Liver (tissue), 9 donors: ENCODE measurements around the genes HOXA2 and HOXA13.

DNA sequence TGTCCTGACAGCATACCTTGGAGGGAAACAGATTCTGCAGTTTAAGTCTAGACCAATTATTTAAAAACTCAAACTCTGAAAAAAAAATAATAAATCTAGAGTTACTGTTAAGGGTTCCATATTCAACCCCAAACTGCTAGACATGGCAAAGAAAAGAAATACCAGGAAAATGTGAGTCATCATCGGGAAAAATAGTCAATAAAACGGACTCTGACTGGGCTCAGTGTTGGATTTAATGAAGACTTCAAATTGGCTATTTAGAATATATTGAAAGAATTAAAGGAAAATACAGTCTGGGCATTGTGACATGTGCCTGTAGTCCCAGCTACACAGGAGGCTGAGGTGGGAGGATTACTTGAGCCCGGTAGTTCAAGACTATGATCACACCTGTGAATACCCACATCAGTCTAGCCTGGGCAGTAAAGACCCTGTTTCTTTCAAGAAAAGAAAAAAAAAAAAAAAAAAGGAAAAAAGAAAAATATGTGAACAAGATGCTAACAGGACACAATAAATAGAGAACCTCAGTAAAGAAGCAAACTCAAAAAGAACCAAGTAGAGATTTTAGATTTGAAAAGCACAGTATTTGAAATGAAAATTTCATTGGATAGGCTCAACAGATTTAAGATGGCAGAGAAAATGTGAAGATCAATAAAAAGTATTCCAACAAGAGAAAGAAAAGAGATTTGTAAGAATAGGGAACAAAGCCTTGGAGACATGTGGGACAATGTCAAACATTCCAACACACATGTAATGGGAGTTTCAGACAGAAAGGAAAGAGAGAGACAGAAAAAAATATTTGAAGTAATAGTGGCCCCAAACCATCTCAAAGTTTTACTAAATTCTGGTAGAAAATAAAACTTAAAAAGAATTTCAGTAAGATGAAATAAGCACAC, 30.8 kb downstream of the PALS2 start:
- PRO-cap, 5 experiments, result no peak in any of the 5 experiments
- RAMPAGE, long total RNA, 2 experiments, result no peak in any of the 2 experiments
- RRBS, result no CpG with 5 or more reads among the region's 3 CpGs

GRCh38 chr7:24689132-24689677, 68.1 kb downstream of the GSDME start:
- PRO-cap, 5 experiments, result no peak in any of the 5 experiments
- RAMPAGE, long total RNA, 2 experiments, result no peak in any of the 2 experiments
- RRBS, result no CpG with 5 or more reads among the region's 3 CpGs

DNA sequence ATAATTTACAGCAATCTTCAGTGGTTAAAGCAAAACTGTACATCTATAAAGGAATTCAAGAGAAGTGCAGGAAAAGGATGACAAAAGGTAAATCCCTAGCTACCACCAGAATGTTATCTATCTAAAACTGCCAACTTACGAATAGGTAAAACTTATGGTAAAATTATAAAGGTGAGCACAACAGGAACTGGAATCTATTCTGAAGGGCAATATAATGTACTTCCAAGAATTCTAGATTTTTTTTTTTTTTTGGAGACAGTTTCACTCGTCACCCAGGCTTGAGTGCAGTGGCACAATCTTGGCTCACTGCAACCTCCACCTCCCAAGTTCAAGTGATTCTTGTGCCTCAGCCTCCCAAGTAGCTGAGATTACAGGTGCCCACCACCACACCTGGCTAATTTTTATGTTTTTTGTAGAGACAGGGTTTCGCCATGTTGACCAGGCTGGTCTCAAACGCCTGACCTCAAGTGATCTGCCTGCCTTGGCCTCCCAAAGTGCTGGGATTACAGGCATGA, 5.1 kb downstream of the CYCS start:
- PRO-cap, 5 experiments, result no peak in any of the 5 experiments
- RAMPAGE, long total RNA, 2 experiments, result no peak in any of the 2 experiments
- RRBS, result no CpG with 5 or more reads among the region's 4 CpGs

DNA sequence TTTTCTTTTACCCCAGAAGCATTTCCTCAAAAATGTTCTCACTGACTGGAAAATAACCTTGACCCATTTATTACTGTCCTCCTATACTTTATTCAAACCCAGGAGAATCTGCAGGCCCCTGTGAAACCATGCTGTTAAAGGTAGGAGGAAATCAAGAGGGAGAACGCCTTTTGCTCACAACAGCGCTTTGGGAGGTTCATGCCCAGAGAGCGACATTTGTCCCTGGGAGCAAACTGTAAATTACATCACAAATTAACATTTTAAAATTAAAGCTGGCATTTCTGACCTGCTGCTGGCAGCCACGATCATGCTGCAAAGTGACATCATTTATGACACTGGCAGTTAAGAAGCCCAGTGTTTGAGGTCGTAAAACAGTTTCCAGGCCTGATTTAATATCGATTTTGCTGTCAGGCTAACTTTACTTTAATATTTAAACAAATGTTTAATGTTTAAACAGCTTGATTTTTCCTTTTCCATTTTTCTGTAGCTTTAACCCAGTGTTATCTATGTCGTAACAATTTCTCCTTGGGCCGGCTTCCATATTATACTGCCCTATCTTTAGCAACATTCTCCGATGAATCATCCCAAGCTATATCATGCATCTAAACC, 86.5 kb upstream of the NPVF start:
- PRO-cap, 5 experiments, result peak in 1 of 5 experiments; most common minus-strand start position 189 of the sequence (in 1)
- RAMPAGE, long total RNA, 2 experiments, result no peak in any of the 2 experiments
- RRBS, result no CpG with 5 or more reads among the region's 9 CpGs

- PRO-cap, 5 experiments, result no peak in any of the 5 experiments
- RAMPAGE, long total RNA, 2 experiments, result no peak in any of the 2 experiments
- RRBS, result no CpG with 5 or more reads among the region's 10 CpGs
These were observed 267.0 kb upstream of the NPVF start for GRCh38 chr7:25495259-25495678.

GRCh38 chr7:25496277-25497002, 268.2 kb upstream of the NPVF start:
- PRO-cap, 5 experiments, result no peak in any of the 5 experiments
- RAMPAGE, long total RNA, 2 experiments, result no peak in any of the 2 experiments
- RRBS, result no CpG with 5 or more reads among the region's 8 CpGs

DNA sequence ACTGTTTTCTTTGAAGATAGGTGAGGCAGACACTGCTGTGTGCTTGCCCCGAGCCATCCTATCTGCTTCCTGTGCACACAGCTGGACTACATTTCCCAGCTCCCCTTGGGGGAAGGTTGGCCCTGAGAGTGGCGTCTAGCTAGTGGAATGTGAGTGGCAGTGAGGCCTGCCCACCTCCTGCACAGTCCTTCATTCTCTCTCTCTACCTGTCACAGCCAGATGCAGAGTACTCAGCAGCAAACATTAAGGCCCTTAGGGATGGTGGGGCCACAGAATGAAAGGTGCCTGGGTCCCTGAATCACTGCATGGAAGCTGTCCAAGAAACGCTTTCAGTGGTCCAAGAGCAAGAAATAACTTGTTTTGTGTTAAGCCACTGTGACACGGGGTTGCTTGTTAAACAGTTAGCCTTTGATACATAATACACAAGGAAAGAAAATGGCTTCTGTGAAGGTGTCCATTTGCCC, 257.7 kb upstream of the NFE2L3 start:
- PRO-cap, 5 experiments, result no peak in any of the 5 experiments
- RAMPAGE, long total RNA, 2 experiments, result no peak in any of the 2 experiments
- RRBS, result no CpG with 5 or more reads among the region's 4 CpGs

DNA sequence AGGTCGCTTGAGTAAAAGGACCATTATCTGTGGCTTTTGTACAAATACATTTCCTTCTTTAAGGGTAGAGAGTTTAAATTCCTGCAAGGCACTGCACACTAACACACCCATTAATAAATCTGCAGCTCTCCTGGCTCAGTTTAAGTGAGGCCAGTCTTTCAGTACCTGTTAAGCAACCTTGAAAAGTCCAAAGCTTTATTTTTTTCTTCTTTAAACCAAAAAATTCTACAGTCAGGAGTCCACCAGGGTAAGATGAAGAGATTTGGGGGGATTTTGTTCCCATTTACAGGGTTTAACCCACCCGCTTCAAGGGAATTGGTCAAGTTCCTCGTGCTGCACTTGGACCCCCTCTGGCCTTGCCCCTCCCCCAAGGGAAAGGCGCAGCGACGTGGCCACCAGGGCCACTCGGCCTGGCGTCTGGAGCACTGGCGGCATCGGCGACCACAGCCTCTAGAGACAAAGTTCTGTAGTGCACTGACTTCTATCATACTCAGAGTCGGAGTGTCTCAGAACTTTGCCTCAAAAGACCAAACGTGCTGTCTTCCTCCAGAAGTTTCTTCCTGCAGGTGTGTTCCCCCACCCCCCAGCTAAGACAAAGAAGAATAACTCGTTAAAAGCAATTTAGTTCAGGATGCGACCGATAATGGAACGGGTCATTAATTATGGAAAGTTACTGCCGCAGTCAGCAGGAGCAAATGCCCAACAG, 202.4 kb upstream of the NFE2L3 start:
- PRO-cap, 5 experiments, result peak in 4 of 5 experiments; most common plus-strand start position 404 of the sequence (in 3); most common minus-strand start position 419 of the sequence (in 1)
- RAMPAGE, long total RNA, 2 experiments, result no peak in any of the 2 experiments
- RRBS, result no CpG with 5 or more reads among the region's 18 CpGs

- PRO-cap, 5 experiments, result peak in 2 of 5 experiments; most common plus-strand start chr7:26101219 (in 2); most common minus-strand start chr7:26101148 (in 1)
- RAMPAGE, long total RNA, 2 experiments, result no peak in any of the 2 experiments
- RRBS, result no CpG with 5 or more reads among the region's 10 CpGs
These were observed 51.1 kb upstream of the NFE2L3 start for GRCh38 chr7:26100963-26101301.

GRCh38 chr7:26185823-26186433, 14.6 kb downstream of the HNRNPA2B1 start:
- PRO-cap, 5 experiments, result no peak in any of the 5 experiments
- RAMPAGE, long total RNA, 2 experiments, result no peak in any of the 2 experiments
- RRBS, result no CpG with 5 or more reads among the region's 1 CpG

DNA sequence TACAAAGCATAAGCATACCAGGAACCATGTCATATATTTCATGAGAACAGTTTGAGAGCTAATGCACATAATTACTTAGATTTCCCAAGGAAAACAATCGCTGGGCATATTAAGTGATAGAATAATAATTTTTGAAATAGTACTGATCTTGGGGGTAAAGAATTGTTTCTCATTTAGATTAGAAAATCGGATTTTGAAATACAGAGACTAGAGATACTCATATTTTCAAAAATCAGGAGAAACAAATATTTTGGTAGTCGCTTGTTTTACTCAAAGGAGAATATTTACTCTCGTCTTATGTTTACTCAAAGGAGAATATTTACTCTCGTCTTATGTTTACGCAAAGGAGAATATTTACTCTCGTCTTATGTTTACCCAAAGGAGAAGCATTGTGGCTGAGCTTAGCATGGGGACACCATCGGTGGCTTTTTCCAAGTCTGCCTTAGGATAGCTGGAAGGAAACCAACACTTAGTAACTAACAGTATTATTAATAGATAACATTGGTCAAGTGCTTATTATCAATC, 71.7 kb downstream of the SNX10 start:
- PRO-cap, 5 experiments, result peak in 1 of 5 experiments; most common plus-strand start position 389 of the sequence (in 1)
- RAMPAGE, long total RNA, 2 experiments, result no peak in any of the 2 experiments
- RRBS, result no CpG with 5 or more reads among the region's 8 CpGs

DNA sequence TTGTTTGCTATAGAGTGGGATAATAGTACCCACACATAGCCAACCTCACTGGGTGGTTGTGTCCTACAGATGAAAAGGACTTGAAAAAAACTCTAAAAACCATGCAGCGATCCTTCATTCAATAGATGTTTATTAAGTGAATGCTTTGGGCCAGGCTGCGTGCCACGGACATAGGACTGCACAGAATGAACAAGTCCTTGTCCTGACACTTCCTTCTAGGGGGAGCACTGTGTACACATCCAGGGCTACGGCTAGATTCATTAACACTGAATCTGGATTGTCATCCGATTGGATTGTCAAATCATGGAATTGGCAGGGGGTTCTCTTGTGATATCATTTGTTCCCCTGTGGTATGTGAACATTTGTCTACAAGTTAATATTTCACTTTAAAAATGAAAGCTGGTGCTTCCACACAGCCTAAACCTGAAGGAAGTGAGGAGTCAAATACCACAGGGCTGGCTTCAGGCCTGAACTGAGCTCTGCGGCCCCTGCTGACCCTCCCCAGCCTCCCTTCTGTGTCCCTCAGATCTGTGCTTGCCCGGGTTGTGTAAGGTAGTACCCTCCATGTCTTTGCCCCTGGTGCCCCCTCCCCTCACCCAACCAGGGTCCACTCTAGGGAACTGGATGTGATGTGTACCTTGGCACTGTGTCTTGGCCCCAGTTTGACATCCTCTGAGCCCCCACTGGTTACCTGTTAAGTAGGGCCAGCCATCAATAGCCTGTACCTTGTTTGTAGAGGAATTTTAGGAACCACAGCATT, 75.6 kb downstream of the SNX10 start:
- PRO-cap, 5 experiments, result peak in 3 of 5 experiments; most common plus-strand start position 384 of the sequence (in 1); most common minus-strand start position 187 of the sequence (in 3)
- RAMPAGE, long total RNA, 2 experiments, result no peak in any of the 2 experiments
- RRBS, result no CpG with 5 or more reads among the region's 7 CpGs

DNA sequence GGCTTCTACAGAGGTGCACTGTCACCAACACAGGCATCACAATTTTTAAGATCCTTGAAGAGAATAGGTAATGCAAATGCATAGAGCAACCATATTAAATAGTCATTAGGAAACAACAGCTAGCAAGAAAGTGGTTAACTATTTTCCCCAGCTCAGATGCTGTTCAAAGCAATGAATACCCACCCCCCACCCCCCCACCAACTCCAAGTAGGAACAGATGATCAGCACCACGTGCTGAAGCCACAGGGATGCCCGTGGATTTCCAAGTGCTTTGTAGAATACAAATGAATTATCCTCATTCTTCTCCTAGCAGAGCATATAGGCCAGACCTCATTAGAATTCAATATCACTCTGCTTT, 205.8 kb downstream of the SKAP2 start:
- PRO-cap, 5 experiments, result no peak in any of the 5 experiments
- RAMPAGE, long total RNA, 2 experiments, result no peak in any of the 2 experiments
- RRBS, result no CpG with 5 or more reads among the region's 2 CpGs

- PRO-cap, 5 experiments, result no peak in any of the 5 experiments
- RAMPAGE, long total RNA, 2 experiments, result no peak in any of the 2 experiments
- RRBS, result 7% methylated on average over 14 of the region's 24 CpGs
These were observed 279 bp downstream of the HOXA2 start for GRCh38 chr7:27102233-27102575.

DNA sequence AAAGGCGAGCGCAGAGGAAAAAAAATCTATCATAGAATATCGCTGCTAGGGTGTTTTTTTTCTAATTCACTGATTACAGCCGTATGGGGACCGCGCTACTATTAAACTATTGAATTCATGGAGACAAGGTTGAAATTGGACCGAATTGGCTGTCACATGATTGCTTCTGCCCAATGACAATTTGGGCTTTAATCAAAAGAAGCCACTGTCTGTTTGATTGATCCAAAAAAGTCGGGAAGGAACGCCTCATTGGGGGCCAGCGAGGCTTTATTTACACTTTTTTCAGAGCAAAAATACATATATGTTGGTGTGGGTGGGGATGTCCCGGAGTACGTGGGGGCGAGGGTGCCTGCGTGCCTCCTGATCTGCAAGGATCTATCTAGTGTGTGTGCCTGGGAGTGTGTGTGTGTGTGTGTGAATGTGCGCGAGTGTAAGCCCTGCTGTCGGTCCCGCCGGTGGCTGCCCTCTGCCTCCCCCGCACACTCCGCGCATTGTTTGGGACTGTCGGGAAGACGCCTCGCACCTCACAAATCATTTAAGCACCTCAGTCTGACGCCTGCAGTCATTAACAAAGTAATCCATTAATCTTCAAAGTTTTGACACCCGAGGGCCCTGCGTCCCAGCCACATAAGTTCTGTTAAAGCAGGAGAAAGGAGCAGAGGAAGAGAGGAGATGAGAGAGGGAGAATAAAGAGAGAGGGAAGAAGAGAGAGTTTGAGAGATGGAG, at the start of gene HOXA2:
Gene HOXA2 (minus strand): TSS at position 108 of the 726 bp plus-strand sequence.
- PRO-cap, 5 experiments, result peak in 5 of 5 experiments; most common plus-strand start position 225 of the sequence (in 4); most common minus-strand start position 108 of the sequence (in 5)
- RAMPAGE, long total RNA, 2 experiments, result no peak in any of the 2 experiments
- RRBS, result no CpG with 5 or more reads among the region's 28 CpGs

DNA sequence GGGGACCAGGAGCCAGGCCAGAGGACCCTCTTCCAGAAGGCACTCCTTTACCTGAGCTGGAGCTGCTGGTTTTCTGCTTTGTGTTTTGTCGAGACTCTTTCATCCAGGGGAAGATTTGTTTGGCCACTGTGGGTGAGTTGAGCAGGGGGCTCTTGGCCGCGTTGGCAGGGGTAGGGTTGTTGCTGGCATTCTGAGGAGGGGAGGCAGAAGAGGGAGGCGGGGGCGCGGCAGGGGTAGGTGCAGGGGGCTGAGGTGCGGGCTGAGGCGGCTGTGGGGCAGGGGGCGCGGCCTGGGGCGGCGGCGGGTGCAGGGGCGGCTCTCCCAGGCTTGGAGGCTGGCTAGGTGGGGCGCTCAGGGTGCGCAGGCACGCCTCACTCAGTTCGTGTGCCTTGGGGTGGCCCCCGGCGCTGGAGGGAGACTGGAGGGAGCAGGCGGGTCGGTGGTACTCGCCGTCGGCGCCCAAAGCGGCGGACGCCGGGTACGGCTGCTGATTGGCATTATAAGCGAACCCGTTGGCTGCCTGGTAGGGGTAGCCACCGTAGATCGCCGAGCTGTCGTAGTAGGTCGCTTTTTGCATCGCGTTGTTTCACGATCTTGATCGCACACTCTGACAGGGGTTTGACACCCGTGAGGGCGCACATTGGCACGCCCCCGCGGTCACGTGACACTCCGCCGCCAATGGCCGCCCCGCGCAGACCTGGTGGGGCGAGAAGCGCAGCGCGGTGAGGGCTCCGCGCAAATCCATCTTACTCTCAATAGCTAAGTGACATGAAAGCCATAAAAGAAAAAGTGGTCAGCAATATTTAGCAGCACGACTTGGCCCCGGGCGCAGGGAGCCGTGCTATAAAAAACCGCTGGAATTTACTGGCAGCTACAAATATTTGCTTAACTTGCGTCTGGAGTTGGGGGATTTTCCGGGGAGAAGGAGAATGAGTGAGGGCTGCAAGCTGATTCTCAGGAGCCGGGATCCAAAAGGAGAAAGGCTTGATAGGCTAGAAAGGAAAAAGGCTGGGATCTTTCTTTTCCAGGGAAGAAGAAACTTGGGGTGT, 7.9 kb upstream of the HOXA2 start:
- PRO-cap, 5 experiments, result no peak in any of the 5 experiments
- RAMPAGE, long total RNA, 2 experiments, result no peak in any of the 2 experiments
- RRBS, result 28% methylated on average over 17 of the region's 67 CpGs

- PRO-cap, 5 experiments, result peak in 1 of 5 experiments; most common plus-strand start chr7:27129743 (in 1)
- RAMPAGE, long total RNA, 2 experiments, result no peak in any of the 2 experiments
- RRBS, result 29% methylated on average over 11 of the region's 29 CpGs
These were observed 1.3 kb downstream of the HOXA4 start for GRCh38 chr7:27129016-27129832.

GRCh38 chr7:27158517-27159034, 2.1 kb upstream of the HOXA7 start:
- PRO-cap, 5 experiments, result no peak in any of the 5 experiments
- RAMPAGE, long total RNA, 2 experiments, result no peak in any of the 2 experiments
- RRBS, result 23% methylated on average over 6 of the region's 31 CpGs

- PRO-cap, 5 experiments, result no peak in any of the 5 experiments
- RAMPAGE, long total RNA, 2 experiments, result no peak in any of the 2 experiments
- RRBS, result 8% methylated on average over 39 of the region's 77 CpGs
These were observed 7.0 kb downstream of the HOXA13 start for GRCh38 chr7:27192636-27193454.

DNA sequence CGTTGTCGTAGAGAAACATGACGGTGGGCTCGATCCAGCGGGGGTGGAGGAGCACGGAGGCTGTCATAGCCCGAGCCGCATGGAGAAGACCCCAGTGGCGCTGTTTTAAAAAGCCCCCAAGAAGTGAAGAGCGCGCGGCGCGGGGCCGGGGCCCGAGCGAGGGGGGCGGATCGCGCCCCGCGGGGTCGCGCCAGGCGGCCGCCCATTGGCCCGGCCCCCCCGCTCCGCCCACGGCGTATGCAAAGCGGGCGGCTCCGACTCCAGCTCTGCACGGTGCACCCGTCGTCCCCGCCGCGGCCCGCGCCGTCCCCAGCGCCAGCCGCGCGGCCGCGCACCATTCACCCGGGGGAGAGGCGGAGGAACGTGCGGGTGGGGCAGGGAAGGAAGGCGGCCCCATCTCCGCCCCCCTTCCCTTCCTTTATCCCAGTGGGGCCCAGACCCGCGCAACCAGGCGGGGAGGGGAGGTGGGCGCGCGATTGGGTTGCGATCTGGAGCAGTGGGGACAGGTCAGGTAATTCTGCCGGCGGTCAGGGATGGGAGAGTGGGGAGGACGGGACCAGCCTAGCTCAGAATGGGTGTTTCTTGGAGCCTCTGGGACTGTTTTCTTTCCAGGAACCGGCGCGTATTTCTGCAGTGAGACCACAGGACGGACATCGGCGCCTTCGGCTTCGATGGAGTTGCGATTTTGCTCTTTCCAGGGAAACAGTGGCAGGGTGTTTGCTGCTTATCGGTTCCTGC, at the start of gene HOXA13:
Gene HOXA13 (minus strand): TSS at position 81 of the 738 bp plus-strand sequence.
- PRO-cap, 5 experiments, result no peak in any of the 5 experiments
- RAMPAGE, long total RNA, 2 experiments, result no peak in any of the 2 experiments
- RRBS, result 7% methylated on average over 17 of the region's 75 CpGs